ENCODE results near the gene XRCC4.

- PRO-cap: no peak
These were observed 16.7 kb downstream of the RASGRF2 start for GRCh38 chr5:80976810-80977410.

- PRO-cap: no peak
These were observed 46.9 kb downstream of the RASGRF2 start for GRCh38 chr5:81006975-81007525.

- PRO-cap: no peak
These were observed 1.9 kb downstream of the CKMT2 start for GRCh38 chr5:81234680-81235698.

- PRO-cap: bidirectional peak, plus-strand start at chr5:81344998, minus-strand start at chr5:81344866
These were observed 43.4 kb downstream of the ZCCHC9 start for GRCh38 chr5:81344775-81345279.

DNA sequence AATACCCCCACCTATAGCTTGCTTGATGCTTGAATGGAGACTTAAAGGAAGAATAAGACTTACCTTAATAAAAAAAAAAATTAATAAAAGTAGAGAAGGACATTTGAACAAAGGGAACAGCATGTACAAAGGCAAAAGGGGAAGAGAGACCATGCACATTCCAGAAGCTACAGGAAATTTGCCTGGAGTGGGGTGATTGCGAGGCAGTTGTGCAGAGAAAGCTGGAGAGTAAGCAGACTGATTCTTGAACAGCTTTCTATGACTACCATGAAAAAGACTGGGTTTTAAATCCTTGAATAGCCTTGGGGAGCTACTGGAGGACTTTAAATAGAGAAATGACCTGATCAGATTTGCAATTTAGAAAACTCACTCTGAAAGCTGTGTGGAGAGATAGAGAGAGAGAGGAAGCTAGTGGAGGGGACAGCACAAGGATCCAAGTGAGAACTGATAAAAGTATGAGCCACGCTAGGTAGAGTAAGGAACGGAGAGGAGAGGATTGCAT is 12.5 kb upstream of the SSBP2 start:
- PRO-cap: no peak

DNA sequence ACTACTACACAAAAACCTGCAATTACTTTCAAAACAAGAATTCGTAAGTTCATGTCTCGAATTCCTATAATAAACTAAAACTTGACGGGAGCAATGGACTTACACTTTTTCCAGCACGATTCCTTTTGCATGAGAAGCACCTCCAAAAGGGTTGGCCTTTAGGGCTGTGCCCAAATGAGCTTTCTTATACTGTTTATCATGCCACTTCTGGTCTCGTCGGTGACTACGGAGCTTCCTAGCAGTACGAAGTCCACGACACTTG is 633 bp downstream of the RPS23 start:
- PRO-cap: no peak

DNA sequence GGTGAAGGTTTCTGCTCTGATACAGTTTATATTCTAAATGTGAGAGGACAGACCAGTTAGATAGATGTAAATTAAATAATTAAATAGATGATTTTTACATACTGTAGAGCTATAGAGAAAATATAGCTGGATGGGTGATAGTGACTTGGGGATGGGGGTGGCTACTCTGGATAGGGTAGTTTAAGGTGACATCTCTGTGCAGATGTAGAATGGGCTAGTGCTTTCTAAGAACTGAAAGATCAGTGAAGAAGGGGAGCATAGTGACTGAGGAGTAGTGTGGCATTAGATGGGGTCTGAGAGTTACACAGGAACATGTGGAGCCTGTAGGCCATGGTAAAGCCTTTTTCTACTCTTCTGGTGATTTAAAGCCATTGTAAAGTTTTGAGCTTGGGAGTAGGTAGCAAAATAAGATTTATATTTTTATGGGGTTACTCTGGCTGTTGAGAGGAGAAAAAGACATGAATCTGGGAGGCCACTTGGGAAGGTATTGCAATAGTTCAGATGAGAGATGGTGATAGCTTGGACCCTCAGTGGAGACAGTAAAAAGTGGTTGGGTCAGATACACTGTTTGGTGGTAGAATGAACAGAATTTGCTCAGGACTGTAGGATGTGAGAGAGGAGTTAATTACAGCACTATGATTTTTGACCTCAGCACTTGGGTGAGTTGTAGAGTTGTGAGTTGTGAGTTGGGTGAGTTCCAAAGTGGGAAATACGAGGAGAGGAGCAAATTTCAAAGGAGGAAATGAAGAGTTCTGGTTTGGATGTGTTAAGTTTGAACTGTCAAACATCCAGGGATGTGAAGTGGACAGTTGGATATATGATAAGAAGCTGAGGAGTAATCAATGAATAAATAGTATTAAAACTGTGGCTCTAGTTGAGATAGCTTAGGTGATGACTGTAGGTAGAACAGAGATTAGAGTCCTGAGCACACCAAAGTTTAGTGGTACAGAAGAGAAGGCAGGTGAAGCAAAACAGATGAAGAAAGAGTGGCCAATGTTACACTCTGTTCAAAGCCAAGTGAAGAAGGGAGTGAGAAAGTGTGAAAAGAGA is 1.6 kb upstream of the RPS23 start:
- PRO-cap: no peak

DNA sequence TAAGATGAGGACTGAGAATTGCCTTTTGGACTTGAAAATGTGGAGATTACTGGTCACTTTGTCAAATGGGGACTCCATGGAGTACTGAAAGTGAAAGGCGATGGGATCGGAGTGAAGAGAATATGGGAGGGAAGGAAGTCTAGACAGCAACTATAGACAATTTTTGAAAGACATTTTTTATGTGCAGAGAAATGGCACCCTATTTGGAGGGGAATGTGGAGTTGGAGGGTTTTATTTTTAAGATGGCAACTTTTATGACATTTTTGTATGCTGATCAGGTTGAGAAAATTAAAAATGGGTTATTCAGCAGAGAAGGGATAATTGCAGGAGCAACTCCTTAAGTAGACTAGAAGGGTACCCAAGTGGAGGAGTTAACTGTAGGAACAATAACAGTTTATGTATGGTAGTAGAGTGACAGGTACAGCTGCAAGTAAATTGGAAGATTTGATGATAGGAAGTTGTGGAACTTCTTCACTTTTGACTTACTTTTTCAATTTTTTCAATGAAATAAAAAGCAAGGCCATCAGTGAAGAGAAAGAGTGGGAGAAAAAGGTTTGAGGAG is 2.4 kb upstream of the RPS23 start:
- PRO-cap: no peak

DNA sequence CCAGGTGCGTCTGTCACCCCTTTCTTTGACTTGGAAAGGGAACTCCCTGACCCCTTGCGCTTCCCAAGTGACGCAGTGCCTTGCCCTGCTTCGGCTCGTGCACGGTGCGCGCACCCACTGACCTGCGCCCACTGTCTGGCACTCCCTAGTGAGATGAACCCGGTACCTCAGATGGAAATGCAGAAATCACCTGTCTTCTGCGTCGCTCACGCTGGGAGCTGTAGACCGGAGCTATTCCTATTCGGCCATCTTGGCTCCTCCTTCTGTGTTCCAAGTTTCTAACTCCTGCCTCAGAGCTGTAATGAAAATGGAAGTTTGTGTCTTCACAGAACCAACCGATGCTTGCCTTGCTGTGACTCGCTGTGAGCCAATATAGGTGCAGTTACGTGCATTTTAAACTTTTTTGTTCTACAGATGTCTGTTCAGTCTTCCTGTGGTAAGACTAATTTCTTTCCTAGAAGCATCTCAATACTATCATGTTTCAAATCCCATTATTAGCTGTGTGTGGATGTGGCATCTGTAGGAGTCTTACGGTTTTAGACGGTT is 157.1 kb upstream of the RPS23 start:
- PRO-cap: no peak

DNA sequence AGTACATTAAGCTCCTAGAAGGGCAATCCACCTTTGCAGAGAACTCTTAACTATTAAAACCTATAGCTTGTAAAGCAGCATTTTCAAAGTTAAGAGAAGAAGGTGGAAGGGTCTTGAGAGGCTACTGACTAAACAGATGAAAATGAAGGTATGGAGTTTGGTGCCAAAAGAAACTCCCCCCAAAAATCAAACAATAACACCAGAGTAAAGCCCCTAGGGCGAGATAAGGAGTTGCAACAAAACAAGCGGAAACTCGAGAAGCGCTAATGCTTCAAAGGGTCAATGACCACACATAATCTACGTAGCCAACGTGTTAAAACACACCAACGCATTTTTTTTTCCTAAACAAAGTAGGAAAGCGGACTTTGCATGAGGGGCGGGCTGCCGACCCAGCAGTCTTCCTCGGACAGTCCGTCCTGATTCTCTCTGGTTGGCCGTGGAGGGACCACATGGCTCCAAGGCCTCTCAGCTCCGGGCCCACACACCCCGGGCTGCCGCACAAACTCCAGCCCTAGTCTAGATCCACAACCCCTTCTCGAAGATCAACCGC is 371 bp downstream of the TMEM167A start:
- PRO-cap: no peak

DNA sequence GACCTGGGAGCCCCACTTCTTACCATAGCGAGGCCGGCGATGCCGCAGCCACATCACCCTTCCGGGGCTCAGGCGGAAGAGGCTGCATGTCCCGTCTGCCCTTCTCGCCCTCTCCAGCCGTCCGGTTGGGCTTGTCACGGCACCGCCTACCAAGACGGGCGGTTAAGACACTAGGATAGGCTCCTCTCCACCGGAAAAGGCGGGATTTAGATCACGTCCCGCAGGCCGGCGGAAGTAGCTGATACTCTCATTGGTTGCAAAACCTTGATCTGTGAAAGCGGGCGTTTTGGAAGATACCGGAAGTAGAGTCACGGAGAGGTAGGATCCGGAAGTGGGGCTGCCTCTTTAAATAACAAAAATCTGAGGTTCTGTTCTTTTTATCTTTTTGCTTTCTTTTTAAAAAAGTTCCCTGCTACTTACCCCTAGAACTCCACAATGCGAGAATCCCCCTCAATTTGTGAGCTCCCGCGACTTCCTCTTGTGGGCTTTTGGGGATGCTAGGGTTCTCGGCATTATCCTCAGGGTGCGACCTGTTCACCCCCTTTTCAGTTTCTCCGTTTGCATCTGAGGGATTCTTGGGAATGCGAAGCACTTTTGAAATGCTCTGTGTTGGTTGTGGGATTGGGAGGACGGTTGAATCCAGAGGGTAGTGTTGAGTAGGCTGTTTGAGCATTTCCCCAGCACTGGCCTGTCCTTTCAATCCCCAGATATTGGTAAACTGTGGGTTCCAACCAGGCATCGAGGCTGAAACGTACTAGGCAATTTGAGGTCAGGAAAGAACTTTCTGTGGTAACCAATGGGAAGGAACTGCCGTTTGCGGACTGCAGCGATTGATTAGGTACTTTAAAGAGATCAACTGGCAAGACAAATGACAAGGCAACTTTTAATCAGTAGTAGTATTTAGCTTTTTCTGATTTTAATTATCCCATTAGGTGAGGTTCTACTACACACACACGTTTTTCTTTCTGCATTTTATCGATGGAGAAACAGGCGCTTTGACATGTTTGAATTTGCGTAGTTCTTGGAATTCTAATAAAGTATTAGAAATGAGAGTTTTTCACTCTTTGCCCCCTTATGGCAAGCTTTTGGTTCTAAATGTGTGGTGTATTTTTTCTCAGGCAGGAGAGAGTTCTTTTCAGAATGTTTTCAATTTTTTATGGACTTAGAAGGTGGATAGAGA is at the start of gene XRCC4:
XRCC4 (plus strand) TSS at position 250 of the 1,180 bp plus-strand sequence.
- PRO-cap: bidirectional peak, plus-strand start at position 321 of the sequence, minus-strand start at position 127 of the sequence

- PRO-cap: bidirectional peak, plus-strand start at chr5:83306982, minus-strand start at chr5:83306739
These were observed 164.8 kb upstream of the VCAN start for GRCh38 chr5:83306675-83307127.

GRCh38 chr5:83368222-83368754 is 103.3 kb upstream of the VCAN start:
- PRO-cap: no peak

GRCh38 chr5:83470867-83471251 is 685 bp upstream of the VCAN start:
- PRO-cap: no peak

DNA sequence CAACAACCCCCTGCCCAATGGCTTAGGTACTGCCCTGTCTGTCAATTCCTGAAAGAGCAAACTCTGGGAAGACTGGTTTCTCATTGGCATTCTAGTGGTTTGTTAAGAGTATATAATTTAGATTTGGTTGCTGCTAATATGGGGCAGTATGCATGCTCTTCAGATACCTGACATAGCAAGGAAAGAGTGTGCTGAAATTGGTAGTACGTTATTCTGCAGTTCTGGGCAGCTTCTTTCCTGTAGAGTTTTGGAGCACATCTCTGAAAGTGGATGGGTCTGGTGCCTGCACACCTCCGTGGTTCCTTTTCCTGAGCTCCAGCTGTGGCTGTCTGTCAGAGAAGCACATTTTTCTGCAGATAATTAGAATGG is 55.5 kb downstream of the VCAN start:
- PRO-cap: no peak

GRCh38 chr5:84383447-84384093 is 1.1 kb downstream of the EDIL3 start:
- PRO-cap: no peak

DNA sequence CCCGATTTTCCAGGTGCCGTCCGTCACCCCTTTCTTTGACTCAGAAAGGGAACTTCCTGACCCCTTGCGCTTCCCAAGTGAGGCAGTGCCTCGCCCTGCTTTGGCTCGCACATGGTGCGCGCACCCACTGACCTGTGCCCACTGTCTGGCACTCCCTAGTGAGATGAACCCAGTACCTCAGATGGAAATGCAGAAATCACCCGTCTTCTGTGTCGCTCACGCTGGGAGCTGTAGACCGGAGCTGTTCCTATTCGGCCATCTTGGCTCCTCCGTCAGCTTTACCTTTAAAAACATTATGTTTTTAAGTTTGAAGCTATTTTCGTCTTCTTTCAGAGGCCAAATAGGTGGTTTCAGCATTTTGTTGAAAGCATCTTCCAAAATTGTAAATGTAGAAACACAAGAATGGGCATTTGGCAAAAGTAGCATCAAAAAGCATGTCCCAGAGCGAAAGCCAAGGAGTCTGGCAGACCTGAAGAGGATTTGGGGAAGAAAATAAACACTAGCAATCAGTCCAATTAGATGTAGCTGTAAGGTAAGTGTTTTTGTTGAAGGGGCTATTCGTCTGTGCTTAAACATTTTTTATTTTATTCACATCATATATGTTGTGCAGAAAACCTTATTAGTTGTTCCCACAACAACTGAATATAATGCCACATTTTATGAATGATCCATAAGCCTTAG is 954.2 kb upstream of the COX7C start:
- PRO-cap: no peak

- PRO-cap: no peak
These were observed 49.0 kb upstream of the COX7C start for GRCh38 chr5:86568795-86569070.

GRCh38 chr5:86620090-86621010 is 2.6 kb downstream of the COX7C start:
- PRO-cap: no peak

GRCh38 chr5:87344565-87345290 is 68.0 kb downstream of the CCNH start:
- PRO-cap: no peak